GM23248 (cell line): ENCODE measurements around a stretch of chr16.

GRCh38 chr16:85590033-85590434 is 23.1 kb upstream of the GSE1 start:
- RAMPAGE, long total RNA = no peak

DNA sequence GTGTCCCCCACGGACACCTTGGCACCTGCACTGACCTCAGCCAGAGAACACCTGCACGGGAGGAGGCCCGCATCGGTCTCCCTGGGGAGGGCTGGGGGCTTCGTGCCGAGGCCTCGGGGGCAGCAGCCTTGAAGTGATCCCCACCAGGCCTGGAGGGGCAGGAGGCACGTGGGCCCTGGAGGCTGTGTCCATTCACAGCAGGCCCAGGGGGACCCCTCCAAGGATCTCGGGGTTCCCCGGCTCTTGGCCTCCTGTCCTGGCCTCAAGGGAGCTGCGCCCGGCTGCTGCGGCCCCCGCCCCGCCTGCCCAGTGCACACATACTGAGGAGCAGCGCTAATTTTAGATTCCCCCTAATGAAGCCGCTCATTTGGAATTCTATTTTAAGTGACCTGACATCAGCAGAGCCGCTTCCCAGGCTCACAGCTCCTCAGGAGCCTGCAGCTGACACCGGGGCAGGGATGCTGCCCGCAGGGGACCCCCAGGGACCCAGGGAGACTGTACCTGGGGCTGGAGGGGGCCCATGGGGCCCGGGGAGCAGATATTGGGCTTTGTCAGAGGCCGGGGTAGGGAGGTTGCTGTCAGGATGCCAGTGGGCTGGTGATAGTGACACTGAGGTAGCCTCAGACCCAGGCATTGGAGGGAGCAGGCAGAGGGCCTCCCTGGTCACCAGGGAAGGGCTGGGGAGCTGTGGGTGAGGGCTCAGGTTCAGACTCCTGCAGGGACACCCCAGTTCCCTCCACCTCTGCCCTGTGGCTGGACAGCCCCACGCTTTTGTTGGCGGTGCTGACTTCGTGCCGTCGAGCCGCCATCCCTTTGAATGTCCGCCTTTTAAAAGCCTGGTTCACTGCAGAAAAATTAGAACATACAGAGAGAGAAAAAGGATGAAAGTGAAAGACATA is 15.0 kb downstream of the GSE1 start:
- RAMPAGE, long total RNA = no peak

DNA sequence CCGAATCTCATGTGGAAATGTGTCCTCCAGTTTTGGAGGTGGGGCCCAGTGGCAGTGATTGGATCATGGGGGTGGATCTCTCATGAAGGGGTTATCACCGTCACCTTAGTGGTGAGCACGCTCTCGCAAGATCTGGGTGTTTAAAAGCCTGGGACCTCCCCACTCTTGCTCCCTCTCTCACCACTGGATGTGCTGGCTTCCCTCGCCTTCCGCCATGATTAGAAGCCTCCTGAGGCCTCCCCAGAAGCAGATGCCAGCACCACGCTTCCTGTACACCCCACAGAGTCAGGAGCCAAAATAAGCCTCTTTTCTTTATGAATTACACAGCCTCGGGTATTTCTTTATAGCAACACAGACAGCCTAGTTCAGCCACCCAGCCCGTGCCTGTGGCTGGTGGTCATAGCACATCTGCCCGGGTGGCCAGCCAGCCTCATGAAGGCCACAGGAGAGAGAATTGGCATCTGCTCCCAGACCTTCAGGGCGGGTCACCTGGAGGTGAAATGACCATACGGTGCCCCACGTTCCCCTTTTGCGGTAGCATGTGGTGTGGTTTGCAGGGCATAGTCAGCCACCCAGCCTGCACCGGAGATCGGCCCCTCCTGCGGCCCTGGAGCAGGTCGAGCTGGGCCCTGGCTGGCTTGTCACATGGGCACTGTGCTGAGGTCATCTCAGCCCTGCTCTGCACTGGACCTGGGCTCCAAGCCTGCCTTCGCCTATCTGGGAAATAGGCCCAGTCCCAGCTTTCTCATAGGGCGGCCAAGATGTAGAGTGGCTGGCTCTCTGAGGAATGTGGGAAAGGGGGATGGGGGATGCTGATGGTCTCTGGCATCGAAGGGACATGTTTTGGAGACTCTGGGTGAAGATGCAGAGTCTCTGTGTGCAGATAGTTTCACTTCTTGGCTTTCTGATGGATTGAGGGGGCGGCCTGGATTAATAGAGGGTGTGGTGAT is 16.1 kb downstream of the GSE1 start:
- RAMPAGE, long total RNA = no peak

DNA sequence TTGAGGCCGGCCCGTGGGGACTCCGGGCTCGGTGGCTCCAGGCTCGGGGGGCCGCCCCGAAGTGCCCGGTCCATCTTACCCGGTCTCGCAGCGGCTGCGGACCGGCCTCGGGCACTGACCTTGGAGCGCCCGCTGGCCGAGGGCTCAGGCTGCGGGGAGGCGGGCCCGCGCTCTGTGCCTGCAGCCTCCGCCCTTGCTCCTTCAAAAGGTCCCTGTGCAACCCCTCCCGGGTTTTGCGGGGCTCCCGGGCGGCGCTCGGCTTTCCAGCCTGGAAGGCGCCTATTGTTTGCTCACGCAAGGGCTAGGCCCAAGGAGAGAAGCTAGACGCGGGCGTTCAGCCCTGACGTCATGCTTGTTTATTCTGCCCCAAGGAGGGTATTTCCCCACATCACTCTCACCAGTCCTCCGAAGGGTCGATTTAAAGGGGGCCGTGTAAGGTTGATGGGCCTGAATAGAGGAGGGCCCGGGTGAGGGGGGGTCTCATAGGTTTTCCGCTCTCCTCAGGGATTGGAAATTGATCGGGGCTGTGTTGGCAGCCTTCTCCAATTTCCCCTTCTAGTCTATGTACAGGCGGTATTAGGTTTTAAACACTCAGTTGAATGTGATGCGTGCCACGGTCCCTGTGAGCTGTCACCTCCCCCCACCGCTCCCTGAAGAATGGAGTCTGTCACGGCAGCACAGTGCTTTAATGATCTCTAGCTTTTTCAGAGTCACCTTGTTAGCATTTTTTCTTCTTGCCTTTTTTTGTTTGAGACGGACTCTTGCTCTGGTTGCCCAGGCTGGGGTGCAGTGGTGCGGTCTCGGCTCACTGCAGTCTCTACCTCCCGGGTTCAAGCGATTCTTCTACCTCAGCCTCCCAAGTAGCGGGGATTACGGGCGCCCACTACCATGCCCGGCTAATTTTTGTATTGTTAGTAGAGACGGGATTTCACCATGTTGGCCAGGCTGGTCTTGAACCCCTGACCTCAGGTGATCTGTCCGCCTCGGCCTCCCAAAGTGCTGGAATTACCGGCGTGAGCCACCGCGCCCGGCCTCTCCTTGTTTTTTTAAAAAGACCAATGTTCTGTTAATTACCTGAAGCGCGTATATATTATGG is 744 bp downstream of the COX4I1 start:
- RAMPAGE, long total RNA = no peak

- RAMPAGE, long total RNA = no peak
These were observed 4.0 kb downstream of the COX4I1 start for GRCh38 chr16:85803350-85803964.

DNA sequence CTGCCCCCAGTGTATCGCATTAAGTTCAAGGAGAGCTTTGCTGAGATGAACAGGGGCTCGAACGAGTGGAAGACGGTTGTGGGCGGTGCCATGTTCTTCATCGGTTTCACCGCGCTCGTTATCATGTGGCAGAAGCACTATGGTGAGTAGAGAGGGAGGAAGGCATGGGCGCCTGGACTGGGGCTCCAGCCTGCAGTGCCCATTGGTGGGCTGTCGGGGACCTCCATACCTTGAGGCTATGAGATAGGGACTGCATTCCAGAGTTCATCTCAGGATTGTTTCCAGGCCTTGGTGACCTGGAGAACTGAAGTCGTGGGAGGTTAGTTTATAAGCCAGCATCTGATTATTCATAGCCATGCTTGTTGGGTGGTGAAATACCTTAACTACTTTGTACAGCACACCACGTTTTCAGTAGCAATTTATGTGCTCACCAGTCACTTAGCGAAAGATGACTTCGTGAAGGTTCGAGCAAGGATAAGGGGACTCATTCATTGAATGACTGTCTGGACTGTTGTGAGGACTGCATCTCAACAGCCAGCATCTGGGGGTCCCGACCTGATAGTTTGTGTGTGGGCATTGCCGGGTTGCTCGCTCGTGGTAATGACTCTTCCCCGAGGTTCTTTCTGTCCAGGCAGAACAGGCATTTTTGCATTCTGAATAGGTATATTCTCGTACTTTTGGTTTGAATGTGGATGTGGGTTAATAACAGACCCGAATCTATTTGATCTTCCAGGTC is 6.4 kb downstream of the COX4I1 start:
- RAMPAGE, long total RNA = no peak

- RAMPAGE, long total RNA = no peak
These were observed 10.2 kb upstream of the IRF8 start for GRCh38 chr16:85888622-85889344.

GRCh38 chr16:85944887-85945688 is 46.1 kb downstream of the IRF8 start:
- RAMPAGE, long total RNA = no peak

GRCh38 chr16:85946126-85946705 is 47.3 kb downstream of the IRF8 start:
- RAMPAGE, long total RNA = no peak

GRCh38 chr16:85965034-85965615 is 66.2 kb downstream of the IRF8 start:
- RAMPAGE, long total RNA = no peak

DNA sequence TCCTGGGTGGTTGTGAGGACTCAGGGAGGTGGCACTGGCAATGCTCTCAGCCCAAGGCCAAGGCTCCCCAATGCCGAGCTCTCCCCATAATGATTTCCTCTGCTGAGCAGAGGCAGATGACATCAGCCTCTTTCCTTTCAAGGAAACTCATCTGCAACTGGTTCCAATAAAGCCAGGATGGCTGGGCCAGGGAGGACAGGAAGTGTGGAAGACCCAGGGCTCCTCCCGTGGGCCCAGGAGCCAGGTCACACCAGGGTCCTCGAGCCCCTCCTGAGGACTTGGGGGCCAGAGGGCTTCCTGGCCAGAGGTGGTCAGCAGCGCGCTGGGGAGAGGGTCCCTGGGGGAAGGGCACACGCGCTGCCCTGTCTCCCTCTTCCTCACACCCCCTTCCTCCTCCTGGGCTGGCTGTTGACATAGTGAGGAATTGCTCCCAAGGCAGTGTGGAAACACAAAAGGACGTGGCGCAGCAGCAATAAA is 152.3 kb downstream of the IRF8 start:
- RAMPAGE, long total RNA = no peak

GRCh38 chr16:86239445-86239902 is 270.9 kb upstream of the FOXF1 start:
- RAMPAGE, long total RNA = no peak

DNA sequence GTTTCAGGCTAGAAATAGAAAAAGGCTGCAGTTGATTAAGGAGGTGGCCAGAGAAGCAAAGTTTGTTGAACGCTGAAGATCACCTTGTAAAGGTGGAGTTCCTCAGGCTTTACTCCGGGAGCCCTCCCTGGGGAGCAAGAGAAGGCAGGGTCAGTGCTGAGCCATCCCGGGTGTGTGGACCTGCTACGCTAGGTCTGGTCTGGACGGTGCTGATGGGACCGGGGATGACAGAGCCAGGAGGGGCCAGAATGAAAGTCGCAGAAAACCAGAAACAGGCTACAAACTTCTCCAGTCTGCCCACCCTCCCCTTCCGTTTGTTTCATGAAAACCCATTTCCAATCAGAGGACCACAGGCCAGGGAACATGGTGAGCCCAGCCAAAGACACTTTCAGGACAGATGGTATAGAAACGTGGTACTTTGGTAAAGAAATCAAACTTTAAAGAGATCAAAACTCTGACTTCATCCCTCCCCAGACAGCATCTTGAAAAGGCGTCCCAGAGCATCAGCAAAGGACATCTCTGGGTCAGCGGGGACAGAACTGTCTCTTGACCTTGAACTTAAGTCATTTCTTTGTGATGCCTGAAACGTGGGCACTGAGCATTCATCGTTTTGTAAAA is 222.4 kb upstream of the FOXF1 start:
- RAMPAGE, long total RNA = no peak

DNA sequence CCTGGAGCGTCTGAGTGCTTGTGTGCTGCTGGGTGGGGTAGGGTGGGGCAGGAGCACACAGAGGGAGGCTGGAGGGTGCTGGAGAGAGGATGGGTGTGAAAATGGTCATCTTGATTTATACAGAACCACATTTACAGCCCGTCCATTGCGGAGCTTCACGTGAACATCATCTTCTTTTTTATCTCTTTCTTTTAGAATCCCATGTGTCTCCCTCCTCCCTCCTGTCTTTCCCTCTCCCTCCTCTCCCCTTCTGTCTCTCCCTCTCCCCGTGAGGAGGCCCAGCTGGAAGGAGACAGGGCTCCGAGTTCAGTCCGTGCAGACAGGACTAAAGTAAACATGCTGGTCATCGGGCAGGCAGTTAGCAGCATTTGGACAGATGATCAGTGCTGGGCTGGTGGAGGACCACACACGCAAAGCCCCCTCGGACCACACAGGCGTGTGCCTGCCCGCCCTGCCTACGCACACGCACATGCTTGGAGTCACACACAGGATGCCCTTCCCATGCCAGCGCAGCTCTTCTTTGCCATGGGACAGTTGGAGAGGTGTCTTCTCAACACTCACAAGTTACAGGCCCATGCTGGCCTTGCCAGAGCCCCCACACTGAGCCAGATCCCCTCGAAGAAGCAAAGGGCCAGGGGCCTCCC is 215.9 kb upstream of the FOXF1 start:
- RAMPAGE, long total RNA = no peak

DNA sequence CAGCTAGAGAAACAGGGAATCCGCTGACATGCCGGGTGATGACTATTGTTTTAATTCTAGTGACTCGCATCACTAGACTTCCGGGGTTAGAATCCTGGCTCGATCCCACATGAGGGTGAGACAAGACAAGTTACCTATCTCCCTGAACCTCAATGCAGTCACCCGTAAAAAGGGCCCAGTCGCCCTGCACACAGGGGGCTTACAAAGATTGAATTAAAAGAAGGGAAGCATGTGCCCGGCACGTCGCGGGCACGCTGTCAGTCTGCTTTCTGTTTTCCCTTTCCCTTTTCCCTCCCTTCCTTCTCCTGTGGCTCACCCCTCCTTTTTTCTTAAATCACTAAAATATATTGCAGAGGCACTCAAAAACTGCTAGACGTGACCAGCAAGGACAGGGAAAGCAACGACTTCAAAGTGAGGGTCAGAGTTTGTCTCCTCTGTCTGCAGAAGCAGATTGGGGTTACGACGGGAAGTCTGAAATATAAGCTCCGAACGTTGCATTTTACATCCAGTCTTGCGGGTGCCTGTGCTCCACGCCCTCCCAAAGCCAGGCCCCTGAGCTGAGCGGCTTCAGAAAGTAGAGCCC is 212.8 kb upstream of the FOXF1 start:
- RAMPAGE, long total RNA = no peak

DNA sequence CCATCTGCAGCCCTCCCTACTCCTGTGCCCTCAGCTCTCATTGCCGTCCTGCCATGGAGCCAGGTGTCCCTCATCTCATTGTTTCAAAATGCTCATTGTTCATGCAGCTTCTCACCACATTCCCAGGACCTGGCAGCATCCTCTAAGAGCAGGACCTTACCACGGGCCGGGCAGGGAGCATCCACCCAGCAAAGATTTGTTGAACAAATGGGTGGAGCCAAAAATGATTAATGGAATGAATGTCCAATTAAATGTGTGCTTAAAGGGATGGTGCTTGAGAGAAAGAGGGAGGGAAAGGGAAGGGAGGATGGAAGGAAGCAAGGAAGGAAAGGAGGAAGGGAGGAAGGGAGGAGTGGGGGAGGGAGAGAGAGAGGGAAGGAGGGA is 126.9 kb upstream of the FOXF1 start:
- RAMPAGE, long total RNA = no peak

DNA sequence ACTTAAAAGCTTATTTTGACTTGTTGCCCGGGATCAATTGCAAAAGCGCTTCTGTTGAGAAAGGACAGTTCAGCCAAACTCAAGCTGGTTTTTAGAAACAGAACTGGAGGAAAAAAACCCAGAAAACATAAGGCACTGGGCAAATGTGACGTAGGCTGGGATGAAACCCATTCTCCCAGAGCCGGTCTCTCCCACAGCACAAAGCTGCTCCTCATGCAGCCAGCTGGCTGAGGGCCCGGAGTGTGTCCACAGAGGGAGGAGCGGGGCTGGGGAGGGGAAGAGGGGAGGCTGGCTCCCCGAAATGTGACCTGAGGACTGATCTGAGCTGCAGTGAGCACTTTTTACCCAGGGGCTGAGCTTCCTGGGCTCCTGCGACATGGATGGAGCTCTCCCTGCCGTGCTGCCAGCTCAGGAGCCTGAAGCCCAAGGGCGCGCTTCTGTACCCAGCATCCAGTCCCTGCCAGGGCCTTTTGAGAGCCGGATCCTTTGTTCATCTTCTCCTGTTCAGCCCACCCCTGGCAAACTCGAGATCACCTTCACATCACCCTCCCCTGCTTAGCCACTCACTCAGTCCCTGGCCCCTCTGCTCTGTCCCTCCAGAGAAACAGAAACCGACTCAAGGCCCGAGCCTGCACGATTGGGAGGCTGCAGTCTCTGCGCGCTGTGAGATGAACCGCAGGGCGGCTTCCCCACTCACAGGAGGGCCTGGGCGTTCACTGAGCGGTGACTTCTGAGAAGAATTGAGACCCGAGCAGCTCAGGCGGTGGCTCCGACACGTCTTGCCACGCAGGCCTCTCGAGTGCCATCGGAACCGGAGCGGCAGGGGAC is 21.0 kb downstream of the FOXF1 start:
- RAMPAGE, long total RNA = no peak

DNA sequence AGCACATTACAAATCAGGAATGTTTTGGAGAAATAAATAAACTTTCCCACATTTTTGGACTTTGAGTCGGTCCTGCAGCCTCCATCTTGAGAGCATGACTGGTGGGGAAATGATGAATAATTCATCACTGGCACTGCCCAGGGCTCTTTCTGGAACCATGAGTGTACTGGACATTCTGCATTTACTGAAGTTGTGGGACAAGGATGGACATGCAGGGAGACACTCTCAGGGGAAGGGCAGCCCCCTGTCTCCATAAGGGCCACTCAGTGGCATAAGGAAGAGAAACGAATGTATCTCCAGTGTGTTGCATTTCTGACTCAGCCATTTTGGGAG is 8.0 kb downstream of the FOXL1 start:
- RAMPAGE, long total RNA = no peak

- RAMPAGE, long total RNA = no peak
These were observed 85.6 kb downstream of the FOXL1 start for GRCh38 chr16:86663895-86664312.

- RAMPAGE, long total RNA = no peak
These were observed 156.2 kb downstream of the FOXL1 start for GRCh38 chr16:86734416-86735048.